Myometrial cell (primary cell): ENCODE measurements around a stretch of chr1.

DNA sequence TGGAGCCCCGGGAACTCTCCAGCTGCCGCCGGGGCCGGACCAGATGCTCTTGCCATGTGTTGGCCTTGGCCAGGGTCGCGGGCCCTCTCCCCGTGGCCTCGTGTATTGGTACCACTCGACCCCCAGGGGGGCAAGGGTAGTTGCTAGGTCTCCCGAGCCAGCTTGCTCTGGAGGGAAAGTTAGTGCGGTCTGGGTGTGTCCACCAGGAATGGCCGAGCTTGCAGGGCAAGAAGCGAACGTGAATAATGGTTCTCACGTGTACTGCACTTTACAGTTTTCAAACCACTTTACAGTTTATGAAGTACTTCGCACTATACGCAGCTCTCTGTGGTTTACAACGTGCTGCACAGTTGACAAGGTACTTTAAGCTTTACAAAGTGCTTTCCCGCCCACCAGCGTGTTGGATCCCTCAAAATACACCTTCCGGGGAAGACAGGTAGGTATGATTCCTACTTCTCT, 1.1 kb downstream of the EPHB2 start:
- RAMPAGE, long total RNA = no peak

DNA sequence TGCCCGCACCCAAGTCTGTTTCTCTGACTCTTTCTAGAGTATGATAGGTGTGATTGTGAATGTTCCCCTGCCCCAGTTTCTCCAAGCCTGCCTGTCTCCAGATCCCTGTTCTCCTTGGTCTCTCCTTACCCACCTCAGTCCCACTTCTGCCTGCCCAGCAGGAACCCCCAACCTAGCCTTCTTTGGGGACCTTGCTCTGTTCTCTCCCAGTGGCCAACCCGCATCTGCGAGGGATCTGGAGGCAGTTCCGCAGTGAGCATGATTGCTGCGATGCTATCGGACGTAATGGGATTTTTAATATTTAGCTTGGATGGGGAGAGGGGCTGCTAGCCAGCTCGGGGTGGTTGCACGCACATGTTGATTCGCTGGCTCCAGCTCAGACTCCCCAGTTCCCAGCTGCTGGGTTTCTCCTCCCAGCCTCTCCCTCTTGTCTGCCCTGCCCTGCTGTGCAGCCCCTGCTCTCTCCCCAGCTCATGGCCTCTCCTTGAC, 79.9 kb downstream of the EPHB2 start:
- RAMPAGE, long total RNA = no peak

- RAMPAGE, long total RNA = no peak
Measured at GRCh38 chr1:22794484-22795010, 83.9 kb downstream of the EPHB2 start.

DNA sequence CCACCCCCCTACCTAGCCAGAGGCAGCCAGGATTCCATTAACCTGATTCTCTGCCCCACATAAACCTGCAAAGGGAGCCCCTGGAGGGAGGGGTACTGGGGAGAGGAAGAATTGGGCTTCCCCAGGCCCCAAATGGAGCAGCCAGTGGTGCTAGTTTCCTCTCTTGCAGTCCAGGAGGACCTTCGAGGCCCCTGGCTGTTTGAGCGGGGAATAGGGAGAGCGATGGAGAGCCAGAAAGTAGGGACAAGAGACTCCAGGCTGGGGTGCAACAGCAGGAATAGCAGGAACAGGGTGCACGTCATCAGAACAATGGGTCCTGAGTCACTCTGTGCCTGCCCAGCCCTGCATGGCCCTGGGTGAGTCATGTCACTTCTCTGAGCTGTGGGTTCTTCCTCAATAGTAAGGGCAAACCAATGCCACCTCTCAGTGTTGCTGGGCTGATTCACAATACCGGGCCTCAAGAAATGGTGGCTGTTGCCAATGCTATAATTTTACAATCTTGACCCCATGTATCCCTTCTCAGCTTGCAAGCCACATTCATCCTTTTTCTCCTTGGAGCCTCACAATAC, 121.3 kb downstream of the EPHB2 start:
- RAMPAGE, long total RNA = no peak

DNA sequence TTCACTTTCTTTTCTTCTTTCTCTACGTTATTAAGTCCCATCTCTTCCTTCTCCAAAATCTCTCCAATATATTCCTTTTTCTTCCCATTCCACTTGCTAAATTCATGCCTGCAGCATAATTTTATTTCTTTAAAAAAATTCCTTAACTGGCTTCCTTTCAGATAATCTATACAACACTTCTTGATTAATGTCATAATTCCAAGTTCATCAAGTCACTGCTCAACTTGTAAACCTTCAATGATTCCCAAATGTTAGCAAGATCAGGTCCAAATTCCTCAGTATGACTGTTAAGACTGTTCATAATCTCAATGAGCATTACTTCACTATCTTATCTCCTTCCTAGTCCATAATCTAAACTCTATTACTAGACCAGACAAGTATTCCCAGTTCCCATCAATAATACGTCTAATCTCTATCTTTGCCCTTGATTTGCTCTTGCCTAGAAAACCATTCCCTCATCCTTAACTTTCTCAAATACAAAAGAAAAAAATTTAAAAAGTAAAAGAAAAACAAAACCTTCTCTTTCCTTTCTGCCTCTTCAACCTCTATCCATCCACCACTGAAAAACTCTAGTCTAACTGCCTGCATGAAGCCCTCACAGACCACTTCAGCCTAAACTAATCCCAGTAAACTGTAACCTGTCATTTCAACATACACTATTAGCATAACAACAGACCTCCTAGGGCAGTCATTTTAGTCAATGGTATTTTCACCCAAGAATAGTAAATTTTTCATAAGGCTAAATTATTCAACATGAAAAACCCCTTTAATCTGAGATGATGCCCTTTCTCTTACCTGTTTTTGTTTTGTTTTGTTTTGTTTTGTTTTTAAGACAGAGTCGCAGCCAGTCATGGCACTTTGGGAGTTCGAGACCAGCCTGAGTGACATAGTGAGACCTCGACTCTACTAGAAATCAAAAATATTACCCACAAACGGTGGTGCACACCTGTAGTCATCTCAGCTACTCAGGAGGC, 64.2 kb downstream of the HTR1D start:
- RAMPAGE, long total RNA = no peak

DNA sequence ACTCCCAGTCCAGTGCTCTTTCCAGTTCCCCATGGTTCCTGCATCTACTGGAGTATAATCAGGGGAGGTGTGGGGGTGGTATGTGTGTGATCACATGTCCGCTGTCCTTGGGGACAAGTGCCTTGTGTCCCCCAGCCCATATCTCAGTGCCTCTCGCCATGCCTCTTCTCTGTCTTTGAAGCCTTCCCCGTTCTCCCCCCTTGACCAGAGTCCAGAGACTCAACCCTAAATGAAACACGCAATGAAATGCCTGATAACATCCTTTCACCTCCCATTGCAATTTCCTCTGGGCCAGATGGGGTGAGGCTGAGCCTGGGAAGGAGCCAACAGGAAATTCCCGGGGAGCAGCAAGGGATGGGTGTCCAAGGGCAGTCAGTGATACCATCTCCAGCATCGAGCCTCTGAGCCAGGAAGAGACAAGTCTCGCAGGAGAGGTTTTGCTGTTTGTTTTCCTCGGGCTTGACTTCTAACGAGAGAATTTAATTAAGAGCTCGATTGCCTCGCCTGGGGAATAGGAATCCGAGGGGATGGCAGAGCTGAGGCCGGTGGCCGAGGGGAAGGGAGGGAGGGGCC, 7.7 kb upstream of the HTR1D start:
- RAMPAGE, long total RNA = no peak

- RAMPAGE, long total RNA = no peak
Measured at GRCh38 chr1:23472858-23473831, 10.8 kb downstream of the ASAP3 start.

- RAMPAGE, long total RNA = no peak
Measured at GRCh38 chr1:23524646-23525672, 6.1 kb downstream of the E2F2 start.

- RAMPAGE, long total RNA = no peak
Measured at GRCh38 chr1:23546737-23547649, 12.3 kb downstream of the ID3 start.

DNA sequence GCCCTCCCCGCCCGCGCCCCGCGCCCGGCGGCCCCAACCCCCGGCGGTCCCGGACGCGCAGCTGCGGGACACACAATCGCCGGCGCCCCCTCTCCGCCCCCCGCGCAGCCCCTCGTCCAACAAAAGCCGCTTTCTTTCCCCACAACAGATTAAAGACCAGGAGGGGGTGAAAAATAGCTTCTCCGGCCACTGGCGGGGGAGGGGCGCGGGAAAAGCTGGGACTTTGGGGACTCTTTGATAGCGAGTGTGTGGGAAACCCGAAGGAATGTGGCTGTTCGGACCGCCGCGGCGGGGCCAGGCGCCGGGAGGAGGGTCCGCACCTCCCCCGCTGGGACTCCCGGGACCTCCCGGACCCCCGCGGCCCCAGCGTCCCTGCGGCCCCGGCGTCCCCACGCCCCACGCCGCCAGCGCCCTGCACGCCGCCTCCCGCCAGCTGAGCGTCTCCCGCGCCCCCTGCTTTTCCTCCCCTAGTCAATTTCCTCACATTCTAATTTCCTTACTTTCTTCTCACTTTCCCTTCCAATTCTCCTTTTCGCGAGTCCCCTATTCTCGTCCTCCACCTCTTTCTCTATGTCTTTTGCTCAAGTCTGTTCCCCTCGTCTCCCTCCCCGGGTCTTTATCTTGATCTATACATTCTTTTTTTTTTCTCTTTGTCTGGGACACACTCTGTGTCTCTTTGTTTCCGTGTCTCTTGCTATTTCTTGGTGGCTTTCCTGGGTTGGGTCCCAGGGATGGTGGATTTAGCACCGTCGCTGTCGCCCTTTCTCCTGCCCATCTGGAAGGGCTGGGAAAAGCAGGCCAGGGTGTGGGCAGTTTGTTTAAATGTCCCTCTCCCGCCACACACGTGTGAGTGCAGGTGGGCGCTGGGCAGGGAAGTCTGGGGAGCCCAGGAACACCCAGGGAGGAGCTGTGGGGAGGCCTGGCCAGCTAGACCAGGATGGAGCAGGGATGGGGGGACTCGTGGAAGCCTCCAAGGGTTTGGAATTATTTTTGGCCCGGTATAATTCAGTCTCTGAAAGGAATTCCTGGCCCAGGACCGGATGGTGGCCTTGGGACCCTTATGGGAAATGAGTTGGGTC, 9.2 kb upstream of the ID3 start:
- RAMPAGE, long total RNA = no peak

- RAMPAGE, long total RNA = no peak
Measured at GRCh38 chr1:23698562-23699071, 7.0 kb downstream of the RPL11 start.

GRCh38 chr1:23727134-23727578, 16.1 kb upstream of the ELOA start:
- RAMPAGE, long total RNA = no peak

DNA sequence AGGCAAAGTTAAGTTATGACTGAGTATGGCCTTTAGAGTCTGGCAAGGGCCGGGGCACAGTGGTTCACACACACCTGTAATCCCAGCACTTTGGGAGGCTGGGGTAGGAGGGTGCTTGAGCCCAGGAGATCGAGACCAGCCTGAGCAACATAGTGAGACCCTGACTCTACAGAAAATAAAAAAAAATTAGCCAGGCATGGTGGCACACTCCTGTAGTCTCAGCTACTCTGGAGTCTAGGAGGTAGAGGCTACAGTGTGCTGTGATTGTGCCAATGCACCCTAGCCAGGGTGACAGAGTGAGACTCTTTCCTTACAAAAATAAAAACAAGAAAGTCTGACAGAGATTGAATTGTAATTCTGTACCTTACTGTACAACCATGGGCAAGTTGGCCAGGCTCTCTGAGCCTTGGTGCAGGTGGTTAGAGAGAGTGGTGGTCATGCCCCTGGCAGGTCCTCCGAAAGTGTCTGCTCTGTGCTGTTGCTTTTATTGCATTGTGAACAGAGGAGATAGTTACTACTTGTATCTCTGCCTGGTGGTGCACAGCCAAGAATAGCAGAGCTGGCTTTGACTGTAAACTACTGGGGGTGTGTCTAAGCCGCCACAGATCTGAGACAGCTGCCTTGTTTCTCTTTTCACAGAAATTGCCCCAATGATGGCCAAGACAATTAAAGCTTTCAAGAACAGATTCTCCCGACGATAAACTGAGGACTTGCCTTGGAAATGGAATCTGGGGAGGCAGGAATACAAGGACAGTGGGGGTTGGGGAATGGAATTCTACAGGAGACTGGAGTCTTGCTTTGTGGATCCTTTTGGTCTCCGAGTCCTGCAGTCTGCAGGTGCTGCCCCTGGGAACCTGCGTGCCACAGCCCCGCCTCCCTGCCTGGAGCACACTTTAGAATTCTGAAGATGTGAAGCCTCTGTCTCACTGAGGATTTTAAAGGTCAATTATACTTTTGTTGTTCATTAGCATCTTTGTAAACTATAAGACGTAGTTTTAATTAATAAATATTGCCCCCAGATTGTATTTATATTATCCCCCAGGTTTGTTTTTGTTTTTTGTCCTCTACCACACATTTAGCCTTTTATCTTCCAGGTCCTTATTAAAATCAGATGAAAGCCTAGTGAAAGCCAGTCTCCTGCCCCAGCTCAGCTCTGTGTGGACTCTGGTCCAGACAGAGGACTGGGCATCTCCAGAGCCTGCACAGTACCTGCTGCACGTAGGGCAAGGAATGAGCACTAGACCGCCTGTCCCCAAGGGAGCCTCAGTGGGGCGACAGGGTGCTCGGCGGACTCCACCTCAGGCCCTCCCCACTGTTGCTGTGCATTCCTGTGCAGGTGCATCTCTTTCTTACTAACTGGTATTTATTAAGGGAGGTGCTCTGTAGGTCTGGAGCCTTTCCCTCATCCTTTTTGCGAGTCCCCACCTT, 16.1 kb downstream of the ELOA start:
- RAMPAGE, long total RNA = no peak

DNA sequence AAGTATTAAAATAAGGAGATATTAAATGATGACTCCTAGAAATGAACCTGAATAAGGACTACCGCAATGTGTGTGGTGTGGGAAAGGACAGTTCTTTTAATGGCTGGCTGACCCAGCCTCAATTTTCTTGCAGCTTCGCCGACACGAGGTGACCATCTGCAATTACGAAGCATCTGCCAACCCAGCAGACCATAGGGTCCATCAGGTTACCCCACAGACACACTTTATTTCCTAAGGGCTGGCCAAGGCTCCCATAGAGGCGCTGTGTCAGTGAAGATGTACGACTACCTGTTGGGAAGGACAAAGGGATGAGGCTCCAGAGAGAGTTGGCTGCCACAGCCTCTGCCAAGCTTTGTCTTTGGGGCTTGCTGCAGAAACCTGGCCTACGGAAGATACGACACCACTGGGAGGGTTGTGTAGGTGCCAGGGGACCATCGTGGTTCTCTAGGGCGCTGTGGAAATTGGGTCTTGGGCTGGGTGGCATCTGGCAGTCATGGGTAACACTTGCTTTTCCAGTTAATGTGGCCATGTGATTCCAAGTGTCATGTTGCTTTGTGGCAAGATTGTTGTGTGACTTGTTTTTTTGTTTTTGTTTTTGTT, 3.7 kb upstream of the LYPLA2 start:
- RAMPAGE, long total RNA = no peak

GRCh38 chr1:23793280-23793754, 2.4 kb downstream of the LYPLA2 start:
- RAMPAGE, long total RNA = no peak

DNA sequence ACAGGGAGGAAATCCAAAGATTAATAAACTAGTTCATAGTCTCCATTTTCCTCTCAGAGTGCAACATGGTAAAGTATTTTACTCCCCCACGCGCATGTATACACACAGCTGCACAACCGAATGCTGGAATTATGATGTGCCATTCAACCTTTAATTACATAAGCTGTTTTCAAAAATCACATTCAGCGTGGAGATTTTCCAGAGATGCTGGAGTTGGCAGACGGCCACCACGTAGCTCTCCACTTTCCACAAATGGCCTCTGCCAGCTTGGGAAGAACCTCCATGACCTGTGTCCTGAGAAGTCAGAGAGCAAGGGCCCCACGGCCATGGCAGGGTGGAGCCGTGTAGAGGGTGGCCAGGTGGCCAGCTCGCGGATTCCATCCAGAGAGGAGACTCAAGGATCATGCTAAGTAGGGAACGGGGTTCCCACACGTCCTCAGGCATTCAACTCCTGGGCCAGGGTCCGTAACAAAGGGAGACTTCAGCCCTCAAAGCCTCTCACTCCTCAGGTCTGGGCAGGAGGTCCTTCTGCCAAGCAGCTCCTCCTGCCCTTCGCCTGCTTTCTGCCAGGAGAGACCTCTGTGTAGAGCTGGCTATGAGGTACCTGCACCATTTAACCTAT, 1.3 kb upstream of the GALE start:
- RAMPAGE, long total RNA = no peak

DNA sequence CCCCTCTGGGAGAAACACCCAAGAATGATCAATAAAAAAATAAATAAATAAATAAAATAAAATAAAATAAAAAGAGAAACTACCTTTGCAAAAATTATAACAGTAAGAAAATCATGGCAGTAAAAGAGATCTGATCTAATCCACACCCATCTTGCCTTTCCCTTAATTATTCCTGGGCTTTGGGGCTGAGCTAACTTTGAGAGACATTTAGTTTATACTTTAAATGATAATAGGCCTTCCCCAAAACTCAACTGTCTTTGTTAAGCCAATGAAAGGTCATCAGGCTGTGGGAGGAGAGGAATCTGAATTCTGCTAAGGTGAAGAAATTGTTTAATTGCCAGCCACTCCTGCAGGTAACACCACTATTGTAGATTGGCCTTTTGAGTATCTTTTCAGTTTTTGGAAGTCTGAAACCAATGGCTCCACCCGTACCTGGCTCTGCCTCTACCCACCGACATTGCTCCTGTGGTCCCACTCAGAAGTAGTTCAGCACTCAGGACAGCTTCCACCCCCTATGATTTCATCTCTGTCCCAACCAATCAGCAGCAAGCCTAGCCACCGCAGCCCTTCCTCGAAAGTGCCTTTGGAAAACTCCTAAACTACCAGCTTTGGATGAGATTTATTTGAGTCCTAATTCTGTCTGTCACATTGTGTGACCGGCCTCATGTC, 23.0 kb upstream of the PNRC2 start:
- RAMPAGE, long total RNA = no peak

GRCh38 chr1:24003488-24003936, 23.4 kb upstream of the SRSF10 start:
- RAMPAGE, long total RNA = no peak

DNA sequence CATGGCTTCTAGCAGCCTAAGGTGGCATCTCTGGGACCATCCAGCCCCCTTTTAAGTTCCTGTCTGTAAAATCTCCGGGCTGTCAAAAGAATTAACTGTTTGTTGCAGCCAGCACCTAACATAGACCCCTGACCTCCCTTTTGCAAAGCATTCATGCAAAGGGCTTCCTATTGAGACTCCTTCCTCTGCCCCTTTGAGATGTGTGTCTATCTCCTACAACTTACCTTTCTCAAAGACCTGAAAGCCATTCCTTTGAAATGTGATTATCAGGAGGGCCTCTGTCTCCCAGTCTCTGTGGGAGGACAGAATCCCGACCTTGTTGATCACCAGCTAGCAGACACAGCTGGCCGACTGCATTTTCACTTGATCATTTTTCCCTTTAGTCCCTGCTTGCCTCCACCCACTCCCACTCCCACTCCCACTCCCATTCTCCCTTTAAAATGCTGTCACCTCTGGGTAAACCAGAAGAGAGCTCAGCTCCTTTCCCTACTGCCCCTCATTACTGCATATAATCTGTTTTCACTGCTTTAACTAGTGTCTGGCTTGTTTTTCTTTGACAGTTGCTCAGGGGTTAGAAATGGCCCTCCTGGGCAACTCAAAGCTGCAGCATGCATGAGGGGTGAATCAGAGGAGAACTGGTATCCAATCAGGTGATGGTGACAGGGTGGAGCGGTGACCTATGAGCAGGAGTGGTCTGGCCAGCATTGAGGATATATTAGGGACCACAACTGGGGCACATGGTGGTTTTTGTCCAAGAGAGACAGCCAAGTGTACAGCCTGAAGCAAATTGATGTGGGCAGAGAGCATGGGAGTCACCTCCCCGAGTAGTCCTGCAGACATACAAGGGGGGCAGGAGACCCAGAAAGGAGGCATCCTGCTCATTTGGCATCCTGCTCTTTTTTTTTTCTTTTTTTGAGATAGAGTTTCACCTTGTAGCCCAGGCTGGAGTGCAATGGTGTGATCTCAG, 42.4 kb upstream of the SRSF10 start:
- RAMPAGE, long total RNA = no peak

DNA sequence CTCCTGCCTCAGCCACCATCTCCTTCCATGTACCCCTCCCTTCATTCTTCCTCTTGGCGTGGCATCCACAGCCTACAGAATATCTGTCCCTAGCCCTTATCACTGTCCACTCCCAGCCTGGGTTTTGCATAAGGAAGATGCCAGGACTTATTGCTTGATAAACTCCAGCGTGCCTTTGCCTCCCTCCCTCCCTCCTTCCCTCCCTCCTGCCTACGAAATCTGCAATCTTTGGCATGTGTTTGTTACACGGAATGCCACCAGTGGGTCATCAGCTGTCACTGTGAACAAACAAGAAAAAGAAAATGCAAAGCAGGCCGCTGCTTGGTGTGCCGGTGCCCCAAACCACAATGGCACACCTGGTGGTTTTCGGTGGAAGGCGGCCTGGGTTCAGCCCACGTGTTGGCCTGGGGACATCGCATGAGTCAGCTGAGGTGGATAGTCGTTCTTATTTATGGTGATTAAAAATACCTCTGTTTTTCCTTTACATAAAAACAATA, 16.2 kb upstream of the IFNLR1 start:
- RAMPAGE, long total RNA = no peak